Measurements from ENCODE around the gene ZNF549.

GRCh38 chr19:55473619-55473988 is 2.8 kb upstream of the ZNF628 start:
- RRBS, result no CpG with 5 or more reads among the region's 7 CpGs

DNA sequence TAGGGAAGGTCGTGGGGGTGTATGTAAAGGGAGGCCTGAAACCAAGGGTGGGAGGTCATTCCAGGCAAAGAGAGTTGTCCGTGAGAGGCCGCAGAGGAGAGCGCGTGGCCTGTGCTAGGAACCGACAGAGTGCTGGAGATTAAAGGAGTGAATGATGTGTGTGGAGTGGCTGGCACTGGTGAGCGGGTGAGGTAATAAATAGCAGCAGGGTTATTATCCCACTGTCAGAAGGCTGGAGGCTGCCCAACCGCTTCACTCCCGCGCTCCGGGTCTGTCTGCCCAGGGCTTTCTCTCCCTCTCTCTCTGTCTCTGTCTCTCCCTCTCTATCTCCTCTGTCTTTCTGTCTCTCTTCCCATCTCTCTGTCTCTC is 17.4 kb downstream of the ZNF579 start:
- RRBS, result no CpG with 5 or more reads among the region's 11 CpGs

DNA sequence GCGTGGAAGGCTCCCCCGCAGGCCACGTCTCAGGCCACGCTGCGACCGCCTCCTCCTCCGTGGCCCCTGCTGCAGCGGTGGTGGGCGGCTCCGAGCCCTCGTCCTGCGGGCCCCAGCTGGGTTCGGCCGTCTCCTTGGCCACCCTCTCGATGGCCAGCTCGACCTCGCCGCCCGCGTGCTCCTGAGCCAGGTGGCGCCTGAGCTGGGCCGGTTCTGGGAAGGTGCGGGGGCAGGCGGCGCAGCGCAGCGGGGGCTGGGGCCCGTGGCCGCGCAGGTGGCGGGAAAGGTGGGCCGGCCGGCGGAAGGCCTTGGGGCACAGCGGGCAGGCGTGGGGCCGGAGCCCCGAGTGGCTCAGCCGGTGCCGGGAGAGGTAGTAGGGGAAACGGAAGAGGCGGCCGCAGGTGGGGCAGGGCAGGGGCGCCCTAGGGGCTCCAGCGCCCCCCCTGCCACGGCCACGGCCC is 1.5 kb downstream of the ZNF579 start:
- RRBS, result 20% methylated on average over 1 of the region's 47 CpGs

DNA sequence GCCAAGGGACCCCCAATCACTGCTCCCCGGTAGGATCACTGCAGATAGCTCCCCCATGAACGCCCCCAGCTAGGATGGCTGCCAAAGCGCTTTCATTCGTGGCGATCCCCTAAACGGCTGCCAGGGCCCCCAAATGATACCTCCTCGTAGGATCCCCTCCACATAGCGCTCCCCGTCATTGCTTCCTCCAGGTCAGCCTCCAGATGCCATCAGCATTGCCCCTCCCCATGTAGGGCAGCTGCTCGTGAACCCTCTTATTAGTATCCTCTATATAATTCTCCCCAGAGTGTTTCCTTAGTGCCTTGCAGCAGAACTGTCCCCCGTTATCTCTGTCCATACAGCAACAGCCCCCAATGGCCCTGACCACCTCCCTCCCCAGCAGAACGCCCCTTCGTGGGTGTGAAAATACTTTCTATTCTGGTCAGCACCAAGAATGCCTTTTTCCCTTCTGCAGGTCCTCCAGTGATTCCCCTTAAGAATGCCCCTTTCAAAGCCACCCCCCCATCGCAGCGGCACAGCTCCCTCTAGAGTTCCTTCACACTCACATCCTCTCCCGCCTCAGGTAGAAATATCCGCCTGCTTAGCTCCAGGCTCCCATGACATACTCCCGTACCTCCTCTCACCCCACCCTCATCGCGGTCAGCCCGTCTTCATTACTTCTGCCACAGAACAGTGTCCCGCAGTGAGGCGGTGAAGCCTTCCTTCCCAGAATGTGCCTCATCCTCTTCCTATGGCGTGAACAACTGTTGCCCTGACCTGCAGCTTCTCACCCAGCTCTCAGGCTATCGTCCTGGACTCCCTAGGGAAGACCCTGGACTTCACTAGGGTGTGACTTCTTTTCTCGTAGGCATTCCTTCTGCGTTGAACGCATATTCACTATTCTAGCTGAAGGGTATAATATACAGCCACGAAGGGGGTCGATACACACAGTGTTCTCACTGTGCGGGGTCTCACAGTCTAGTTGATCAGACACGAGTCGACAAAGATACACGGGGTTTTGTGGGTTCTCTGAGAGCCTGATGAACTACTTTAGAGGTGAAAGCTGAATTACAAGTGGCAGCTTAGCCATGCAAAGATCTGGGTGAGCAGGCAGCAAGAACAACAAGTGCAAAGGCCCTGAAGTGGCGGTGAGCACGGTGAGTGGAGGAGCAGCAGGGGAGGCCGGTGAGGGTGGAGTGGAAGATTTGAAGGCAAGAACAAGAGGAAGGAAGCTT is 821 bp downstream of the ZNF865 start:
- RRBS, result no CpG with 5 or more reads among the region's 37 CpGs

DNA sequence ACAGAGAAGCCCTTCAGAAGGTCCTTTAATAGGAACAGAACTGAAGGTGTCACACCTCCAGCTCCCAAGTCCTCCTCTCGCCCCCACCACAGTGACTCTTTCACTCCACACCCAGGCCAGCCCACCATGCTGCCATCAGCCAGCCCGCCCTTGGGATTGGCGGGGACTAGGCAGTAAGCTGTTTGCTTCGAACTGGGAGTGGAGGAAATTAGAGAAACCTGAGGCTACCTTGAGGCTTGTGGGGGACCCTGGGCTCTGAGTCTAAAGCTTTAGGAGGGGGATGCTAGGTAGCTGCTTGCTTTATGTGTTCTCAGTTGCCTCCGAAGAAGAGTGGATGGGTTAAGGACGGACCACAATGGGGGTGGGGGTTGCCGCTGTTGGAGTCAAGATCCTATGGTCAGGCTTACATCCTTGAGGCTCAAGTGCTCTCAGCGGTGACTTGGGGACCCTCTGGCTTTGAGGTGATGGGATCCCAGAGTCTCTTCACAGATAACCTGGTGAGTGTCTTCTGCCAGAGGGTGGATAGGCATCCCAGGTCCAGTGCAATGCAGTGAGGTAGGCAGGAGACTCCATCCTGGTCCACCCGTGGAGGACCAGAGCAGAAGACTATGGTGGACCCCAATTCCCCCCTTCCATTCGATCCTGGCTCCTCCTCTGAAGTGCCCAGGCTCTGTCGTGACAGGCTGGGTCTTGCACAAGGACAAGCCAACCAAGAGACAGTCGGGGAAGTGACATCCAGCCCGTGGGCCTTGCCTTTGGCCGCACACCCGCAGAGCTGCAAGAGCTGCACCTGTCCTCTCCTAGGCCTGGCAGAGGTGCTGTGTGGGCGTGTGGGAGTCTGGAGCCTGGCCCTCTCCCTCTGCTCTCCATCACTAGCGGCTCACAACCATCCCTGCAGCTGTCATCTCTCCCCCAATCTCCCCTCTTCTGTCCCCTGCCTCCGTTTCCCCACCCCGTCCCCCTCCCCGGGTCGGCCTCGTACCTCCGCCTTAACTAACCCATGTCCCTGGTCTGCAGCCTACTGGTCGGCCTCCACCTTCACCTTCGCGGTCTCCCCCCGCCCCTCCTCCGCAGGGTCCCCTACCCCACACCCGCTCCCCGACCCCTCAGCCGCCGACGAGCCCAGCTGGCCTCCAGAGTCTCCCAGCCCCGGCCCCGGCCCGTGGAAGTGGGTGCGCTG is 3.2 kb downstream of the ZNF784 start:
- RRBS, result no CpG with 5 or more reads among the region's 37 CpGs

- RRBS, result no CpG with 5 or more reads among the region's 17 CpGs
Measured at GRCh38 chr19:55637068-55637691, 3.6 kb upstream of the ZNF580 start.

GRCh38 chr19:55641654-55642424 is 1.0 kb downstream of the ZNF580 start:
- RRBS, result 0% methylated on average over 2 of the region's 24 CpGs

GRCh38 chr19:56085725-56086381 is 35.2 kb downstream of the ZNF787 start:
- RRBS, result no CpG with 5 or more reads among the region's 6 CpGs

GRCh38 chr19:56086997-56088339 is 33.6 kb downstream of the ZNF787 start:
- RRBS, result 95% methylated on average over 18 of the region's 109 CpGs

DNA sequence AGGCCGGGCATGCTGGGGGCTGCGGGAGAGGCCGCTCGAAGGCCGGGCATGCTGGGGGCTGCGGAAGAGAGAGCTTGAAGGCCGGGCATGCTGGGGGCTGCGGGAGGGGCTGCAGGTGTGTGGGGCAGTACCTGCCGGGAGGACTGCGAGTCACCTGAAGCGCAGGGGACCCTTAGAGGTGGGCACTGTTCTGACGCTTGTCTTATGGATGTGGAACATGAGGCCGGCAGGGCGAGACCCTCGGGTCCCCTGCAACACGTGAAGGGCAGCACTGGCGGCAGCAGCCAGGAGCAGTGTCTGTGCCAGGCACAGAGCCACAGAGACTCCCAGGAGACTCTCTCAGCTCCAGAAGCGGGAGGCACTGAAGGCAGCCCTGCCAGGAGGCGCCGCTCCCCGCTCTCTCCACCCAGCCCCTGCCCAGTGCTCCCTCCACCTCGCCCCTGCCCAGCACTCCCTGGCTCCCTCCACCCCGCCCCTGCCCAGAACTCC is 13.2 kb downstream of the ZNF787 start:
- RRBS, result 88% methylated on average over 8 of the region's 23 CpGs

DNA sequence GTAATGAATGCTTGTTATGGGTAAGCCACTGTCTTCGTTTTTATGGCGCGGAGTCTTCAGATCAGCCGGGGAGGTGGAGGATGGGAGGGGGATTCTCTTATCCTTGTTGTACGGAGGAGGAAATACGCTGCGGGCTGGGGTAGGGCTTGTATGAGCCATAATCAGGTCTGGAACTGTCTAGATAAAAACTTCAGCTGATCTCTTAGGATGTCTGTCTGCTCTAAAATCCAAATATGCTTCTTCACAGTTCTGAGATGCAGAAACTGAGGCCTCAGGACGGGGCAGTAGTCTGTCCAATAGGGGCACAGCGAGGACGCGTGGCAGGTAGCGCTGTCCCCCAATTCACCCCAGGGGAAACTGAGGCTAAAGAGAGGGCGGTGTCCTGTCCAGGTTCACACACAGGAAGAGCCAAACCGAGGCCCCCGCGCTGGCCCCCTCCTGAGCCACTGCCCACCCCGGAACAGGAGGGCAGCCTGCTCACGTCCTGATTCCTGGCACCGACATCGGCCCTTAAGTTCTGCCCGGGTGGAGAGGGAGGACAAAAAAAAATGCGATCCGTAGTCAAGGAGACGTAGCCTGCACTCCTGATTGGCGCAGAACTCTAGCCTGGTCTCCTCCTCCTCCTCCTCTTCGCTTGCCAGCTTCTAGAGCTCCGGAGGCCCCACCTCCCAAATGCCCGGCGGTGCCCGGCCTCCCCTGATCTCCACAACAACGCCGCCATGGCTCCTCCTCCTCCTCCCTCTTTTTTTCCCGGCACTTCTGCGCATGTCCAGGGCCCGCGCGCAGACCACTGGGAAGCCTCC is 740 bp upstream of the ZNF444 start:
- RRBS, result 2% methylated on average over 9 of the region's 37 CpGs

DNA sequence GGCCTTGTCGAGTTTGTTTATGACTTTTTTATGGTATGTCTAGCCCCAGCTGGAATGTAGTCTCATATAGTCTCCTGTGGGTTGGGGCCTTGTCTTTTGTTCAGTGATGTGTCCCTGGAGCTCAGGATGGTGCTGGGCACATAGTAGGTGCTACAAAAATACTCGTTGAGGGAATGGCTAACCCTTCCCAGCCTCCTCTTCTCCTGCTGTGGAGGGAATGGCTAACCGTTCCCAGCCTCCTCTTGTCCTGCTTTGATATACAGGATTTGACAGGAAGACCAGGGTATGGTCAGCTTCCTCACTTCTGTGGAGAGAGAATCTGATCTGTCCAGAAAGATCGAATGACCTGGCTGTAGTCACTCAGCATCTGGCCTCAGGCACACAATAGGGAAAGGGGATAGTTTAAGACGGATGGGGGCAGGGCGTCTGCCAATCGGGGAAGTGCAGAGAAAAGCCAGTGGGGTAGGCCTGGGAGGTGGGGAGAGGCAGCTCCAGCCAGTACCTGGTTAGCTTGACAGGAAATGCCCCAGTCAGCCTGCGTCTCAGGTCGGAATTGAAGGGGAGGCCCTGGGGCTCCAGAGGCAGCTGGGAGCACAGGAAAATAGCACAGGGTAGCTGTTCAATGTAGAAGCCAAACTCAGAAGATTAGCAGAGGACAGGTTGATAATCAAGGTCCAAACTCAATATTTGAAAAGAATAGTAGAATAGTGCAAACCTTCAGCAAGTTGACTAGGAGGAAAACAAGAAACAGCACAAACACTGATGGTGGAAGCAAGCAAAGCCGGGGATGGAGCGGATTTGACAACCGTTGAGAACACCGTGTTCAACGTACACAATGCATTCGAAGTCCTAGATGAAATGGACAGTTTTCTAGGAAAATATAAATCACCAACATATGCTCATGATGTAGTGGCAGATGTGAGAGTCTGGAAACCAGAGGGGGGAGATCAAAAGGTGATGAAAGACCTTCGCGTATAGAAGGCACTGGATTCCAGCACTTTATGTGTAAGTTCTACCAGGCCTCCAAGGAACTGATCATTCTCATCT is 12.5 kb downstream of the ZNF444 start:
- RRBS, result no CpG with 5 or more reads among the region's 17 CpGs

DNA sequence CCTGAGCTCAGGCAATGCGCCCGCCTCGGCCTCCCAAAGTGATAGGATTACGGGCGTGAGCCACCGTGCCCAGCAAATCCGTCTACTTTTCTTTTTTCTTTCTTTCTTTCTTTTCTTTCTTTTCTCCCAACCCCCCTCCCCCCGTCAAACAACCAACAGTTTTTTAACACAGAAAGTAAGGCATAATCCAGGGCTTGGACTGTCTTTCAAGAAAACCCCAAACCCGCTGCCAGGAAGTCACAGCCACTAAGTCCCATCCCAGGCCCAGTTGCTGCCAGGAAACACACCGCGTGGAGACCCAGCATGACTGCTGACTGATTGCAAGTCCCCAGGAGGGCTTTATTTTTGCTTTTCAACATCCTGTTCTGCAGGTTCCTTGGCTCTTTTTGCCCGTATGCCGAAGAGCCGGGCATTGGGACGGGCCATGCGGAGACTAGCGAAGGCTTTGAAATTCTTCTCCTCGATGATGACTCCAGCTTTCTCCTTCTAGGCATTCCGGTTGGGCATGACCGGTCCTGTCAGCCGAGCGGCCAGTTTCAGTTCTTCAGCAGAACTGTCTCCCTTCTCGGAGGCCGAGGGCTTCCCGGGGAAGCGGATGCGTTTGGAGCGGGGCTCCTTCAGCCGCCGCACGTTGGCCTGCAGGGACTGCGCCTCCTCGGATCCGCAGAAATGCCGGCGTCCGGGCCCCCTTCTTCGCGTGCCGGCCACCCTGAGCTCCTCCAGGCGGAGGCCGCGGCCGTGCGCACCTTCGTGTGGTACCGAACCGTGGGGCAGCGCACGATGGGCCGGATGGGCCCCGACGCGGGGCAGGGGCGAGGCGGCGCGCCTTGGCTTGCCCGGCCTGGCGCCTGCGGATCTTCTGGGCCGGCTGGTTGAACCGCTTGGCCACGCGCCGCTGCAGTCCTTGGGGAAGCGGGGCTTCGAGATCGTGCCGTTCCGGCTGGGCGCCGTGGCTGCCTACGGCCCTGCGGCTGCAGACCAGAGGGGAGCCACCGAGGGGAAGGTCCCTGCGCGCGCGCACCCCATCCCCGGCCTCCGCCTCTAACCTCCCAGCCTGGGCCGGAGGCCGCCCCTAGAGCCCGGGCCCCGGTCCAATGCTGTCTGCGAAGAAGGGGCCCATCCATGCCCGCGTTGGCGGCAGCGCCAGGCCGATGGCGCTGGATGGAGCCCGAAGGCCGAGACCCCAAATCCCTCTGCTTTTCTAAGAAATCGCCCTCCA is 15.2 kb downstream of the ZSCAN5C start:
- RRBS, result 12% methylated on average over 34 of the region's 96 CpGs

GRCh38 chr19:56312902-56313561 is 1.6 kb downstream of the ZSCAN5A start:
- RRBS, result no CpG with 5 or more reads among the region's 7 CpGs

- RRBS, result no CpG with 5 or more reads among the region's 15 CpGs
Measured at GRCh38 chr19:56368712-56369567, 24.4 kb downstream of the ZNF582 start.

DNA sequence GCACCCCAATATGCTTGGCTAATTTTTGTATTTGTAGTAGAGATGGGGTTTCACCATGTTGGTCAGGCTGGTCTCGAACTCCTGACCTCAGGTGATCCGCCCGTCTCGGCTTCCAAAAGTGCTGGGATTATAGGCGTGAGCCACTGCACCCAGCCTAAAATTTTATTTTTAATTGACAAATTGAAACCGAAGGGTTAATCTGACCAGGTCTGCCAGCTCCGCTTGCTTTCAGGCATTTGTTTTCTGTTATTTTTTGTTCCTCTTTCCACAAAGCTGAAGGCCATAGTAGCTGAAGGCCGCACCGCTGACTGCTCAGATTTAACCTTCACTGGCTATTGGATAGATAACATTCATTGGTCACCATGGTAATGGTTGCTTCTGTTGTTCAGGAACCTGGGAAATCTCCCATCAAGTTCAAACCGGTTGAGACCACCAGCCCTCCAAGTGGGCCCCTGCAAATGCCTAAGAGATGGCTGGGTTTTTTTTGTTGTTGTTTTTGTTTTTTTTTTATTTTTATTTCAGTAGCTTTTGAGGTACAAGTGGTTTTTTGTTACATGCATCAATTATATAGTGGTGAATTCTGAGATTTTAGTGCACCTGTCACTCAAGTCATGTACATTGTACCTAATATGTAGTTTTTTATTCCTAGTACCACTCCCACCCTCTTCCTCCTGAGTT is 124.4 kb upstream of the USP29 start:
- RRBS, result no CpG with 5 or more reads among the region's 10 CpGs

DNA sequence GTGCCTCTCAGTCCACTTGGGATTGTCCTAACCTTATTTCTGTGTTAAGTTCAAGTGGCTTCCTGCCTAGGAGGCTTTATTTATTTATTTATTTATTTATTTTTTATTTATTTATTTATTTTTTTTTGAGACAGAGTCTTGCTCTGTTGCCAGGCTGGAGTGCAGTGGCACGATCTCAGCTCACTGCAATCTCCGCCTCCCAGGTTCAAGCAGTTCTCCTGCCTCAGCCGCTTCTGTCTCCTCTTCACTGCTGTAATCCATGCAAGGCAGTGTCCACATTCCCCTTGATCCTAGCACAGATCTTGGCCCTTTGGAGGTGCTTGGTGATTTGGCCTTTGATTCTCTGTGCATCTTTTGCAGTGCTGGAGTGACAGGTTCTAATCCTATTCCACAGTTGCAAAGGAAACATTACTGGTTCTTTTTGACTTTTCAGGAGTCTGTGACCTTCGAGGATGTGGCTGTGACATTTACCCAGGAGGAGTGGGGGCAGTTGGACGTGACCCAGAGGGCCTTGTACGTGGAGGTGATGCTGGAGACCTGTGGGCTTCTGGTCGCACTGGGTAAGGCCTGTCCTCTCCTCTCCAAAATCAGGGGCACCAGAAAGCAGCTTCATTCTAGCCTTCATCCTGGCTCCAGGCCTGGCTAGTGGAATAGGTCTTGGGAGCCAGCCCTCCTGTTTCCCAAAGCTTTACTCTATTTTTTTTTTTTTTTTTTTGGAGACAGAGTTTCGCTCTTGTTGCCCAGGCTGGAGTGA is 4.0 kb downstream of the ZNF460 start:
- RRBS, result no CpG with 5 or more reads among the region's 8 CpGs

- RRBS, result no CpG with 5 or more reads among the region's 7 CpGs
Measured at GRCh38 chr19:57352158-57352876, 1.2 kb downstream of the ZNF304 start.

DNA sequence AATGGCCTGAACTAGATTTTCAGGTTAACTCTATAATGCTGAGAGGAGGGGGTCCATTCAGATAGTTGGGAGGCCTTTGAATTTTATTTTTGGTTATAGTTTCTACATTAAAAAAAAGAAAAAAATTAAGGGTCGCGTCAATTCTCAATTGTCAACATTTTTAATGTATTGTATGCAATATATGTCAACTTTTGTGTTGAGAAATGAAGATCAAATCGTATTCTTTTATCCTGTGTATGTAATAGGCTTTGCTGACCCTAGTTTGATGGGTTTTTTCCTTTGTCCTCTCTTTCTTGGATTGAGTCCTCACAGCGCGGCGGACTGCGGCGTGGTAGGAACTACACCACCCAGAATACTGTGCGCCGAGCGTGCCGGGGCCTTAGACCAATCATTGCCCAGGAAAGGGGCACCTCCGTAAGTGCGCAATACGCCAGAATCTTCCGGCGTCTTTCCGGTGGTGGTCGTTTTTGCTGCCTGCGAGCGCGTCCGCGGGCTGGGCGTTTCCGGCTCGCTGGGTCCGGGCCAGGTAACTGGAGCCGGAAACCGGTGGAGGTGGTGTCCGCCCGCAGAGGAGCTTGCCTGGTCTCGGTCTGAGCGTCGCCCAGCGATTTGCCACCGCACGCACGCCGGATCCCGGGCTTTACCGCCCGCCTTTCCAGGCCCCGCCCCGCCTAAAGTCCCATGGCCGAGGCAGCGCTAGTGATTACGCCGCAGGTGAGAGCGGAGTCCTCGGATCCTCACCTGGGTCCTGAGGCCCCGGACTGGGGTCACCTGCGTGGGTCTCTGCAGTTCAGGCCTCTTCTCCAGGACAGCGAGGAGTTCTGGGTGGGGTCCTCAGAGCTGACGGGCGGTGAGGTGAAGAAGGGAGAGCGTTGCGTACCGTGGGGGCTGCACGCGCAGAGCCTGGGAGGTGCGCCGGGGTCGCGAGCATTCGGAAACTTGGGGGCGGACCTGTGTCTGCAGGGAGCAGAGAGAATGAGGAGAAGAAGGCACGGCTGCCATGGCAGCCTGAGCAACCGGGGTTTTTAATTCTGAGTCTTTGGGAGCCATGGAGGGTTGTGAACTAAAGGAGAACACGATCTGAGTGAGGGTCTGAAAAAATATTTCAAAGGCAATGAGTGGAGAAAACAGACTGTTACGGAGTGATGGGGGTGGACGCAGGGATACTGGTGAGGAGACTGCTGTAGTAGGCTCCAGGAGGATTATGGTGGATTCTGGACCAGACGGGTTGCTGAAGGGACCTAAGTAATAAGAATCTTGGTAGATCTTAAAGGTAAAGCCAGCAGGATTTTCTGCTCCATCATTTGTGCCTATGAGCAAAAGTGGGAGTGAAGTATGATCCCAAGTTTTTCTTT is at the start of gene ZNF549:
Gene ZNF549, plus strand, starts transcription at position 464 of the 1,355 bp plus-strand sequence.
- RRBS, result 2% methylated on average over 31 of the region's 73 CpGs

GRCh38 chr19:57538581-57538853 is 11.4 kb downstream of the ZNF549 start:
- RRBS, result no CpG with 5 or more reads among the region's 5 CpGs